Neural cell (in vitro differentiated cells): ENCODE measurements around a stretch of chr10.

DNA sequence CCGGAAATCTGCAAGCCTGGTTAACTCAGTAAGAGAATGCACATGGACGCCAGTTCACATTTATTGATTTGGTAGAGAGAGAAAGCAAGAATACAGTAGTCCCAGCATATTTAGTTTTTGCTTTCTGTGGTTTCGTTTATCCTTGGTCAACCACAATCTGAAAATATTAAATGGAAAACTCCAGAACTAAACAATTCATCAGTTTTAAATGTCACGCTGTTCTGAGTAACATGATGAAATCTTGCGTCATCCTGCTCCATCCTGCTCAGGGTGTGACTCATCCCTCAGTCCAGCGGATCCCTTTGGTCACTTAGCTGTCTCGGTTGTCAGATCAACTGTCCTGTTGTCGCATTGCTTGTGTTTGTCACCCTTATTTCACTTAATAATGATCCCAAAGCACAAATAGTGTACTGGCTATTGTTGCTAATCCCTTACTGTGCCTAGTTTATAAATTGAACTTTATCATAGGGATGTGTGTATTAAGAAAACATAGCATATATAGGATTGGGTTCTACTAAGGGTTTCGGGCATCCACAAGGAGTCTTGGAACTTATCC, 73.5 kb downstream of the OTUD1 start:
- RAMPAGE, long total RNA, result no peak

DNA sequence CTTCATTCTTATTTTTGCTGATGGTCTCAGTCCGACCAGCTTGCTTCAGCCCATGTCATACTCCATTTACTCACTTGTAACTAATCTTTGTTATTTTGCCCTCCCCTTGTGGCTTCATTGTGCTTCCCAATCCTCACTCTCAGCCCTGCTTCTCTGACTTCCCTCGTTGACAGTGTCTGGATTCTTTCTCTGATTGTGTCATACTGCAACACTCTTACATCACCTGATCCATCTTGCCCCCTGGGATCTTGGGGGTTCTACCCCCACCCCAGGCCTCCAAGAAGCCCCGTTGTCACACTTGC, 93.1 kb upstream of the KIAA1217 start:
- RAMPAGE, long total RNA, result no peak

DNA sequence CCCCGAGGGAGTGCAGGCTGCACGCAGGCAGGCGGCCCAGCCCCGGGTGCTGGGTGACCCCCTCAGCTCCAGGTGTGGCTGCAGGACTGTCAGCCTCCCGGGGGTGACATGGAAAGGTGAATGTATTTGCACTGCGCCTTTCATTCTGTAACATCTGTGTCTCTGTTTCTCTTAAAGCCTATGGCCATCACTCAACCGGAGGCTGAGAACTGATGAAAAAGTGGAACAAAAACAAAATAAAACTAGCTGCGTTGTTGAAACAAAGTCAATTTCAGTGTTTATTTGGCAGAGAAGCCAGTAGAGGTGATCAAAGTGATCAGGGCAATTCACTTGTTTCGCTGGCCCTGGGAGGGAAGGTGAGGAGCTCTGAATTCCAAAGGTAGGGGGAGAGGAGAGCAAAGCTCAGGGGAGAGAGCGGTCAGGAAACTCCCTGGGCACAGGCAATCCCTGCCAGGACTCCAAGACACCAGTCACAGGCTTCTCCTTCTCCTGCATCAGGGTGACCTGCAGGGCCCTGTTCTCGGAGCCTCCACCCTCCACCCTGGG, 6.9 kb upstream of the KIAA1217 start:
- RAMPAGE, long total RNA, result no peak

DNA sequence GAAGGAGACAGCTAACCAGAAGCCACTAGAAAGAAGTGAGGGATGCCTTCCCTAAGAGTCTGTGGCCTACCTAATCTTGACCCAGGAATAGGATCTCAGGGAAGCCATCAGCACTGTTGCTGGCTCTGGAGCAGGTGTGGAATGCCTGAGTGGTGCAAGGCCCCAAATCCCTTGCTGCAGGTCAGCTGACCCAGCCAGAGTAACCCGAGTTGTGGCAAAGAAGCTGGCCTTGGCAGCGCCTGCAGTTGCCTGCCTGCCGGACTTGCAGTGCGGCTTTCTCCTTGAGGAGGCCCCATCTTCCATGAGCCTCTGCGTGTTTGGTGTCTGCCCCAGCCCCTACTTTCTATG, 5.8 kb downstream of the KIAA1217 start:
- RAMPAGE, long total RNA, result no peak

- RAMPAGE, long total RNA, result no peak
These were observed 47.0 kb downstream of the KIAA1217 start for GRCh38 chr10:24255804-24256565.

- RAMPAGE, long total RNA, result no peak
These were observed 50.5 kb downstream of the KIAA1217 start for GRCh38 chr10:24259401-24259924.

DNA sequence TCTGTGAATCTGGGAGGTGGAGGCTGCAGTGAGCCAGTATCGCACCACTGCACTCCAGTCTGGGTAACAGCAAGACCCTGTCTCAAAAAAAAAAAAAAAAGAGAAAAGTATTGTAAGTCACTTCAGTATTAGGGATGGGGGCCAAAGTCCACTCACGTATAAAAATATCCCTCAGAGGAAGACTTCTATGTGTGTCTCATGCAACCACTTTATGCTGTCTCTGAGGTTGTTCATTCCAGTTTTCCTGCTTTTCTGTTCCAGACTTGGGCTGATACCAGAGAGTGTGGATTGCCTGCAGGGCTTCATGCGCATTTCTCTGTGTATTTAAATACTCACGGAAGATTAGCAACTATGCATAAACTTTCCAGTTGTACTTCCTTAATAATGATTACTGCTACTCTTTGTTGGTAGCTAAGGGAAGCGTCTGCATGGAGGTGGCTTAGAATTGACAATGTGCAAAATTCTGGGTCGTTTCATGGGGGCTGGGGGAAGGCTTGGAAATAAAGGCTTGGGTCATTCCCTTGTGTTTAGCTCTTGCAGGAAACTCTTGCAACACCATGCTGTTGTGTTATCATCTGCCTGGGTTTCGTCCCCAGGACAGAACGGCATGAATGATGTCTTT, 54.0 kb downstream of the KIAA1217 start:
- RAMPAGE, long total RNA, result no peak

GRCh38 chr10:24277682-24278430, 68.9 kb downstream of the KIAA1217 start:
- RAMPAGE, long total RNA, result no peak

DNA sequence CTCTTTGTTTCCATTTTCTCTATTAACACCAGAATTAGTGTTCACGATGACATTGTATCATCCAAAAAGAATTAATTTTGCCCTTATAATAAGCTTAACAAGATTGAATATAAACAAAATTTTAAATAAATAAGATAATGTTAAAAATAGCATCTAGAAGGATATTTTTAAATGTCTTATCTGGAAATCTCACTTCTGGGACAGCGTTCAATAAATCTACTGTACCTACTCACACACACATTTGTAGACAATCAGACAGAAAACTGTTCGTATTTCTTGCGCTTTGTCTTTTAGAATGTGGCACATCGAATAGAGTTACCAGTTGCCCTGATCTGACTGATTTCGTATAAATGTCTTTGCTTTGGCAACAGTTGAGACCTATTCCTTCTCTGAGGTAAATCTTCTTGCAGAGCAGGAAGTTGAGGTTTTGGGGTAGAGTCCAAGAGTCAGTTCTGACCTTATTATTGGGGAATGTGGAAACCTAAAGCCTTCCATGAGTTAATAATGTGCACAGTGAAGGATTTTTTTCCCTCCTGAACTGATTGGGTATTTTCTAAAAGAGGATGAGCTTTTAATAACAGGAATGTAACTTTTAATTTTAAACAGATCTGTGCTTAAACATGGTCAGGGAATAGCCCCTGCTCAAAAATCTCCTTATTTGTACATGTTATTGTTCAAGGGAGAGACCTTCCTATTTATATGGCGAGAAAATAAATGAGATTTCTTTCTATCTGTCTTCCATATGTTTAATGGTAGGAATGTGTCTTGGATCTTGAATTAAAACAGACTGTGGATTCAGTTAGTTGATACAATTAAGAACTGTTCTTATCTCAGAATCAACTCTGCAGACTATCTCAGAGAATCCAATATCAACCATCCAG, 135.4 kb downstream of the KIAA1217 start:
- RAMPAGE, long total RNA, result no peak

DNA sequence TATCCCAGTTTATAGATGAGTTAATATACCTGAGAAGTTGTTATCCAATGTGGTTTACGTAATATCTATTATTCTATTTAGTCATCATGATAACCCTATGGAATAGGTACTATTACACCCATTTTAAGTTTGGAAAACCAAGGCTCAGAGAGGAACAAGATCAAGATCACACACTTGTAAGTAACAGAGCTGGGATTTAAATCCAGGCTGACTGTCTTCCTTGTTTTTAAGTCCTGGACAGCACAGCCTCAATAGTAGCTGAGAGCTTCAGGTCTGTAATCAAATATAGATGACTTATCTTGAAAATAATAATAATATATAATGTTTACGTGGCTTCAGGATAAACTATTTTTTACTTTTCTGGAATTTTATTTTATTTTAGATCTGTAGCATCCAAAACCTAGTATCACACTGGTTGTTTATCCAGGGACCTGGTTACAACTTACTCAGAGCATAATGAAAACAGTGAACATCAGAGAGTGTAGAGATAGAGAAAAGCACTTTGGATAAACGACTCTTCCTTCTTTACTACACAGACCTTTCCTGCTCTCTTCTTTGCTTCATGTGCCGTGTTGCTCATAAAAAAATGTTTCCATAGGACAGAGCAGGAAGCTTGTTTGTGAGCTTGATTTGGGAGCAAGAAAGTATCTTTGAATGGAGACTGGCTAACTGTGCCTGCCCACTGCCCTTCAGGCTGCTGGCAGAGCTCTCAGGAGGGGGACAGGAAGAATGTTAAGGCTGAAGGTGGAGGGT, 241.9 kb downstream of the KIAA1217 start:
- RAMPAGE, long total RNA, result no peak

DNA sequence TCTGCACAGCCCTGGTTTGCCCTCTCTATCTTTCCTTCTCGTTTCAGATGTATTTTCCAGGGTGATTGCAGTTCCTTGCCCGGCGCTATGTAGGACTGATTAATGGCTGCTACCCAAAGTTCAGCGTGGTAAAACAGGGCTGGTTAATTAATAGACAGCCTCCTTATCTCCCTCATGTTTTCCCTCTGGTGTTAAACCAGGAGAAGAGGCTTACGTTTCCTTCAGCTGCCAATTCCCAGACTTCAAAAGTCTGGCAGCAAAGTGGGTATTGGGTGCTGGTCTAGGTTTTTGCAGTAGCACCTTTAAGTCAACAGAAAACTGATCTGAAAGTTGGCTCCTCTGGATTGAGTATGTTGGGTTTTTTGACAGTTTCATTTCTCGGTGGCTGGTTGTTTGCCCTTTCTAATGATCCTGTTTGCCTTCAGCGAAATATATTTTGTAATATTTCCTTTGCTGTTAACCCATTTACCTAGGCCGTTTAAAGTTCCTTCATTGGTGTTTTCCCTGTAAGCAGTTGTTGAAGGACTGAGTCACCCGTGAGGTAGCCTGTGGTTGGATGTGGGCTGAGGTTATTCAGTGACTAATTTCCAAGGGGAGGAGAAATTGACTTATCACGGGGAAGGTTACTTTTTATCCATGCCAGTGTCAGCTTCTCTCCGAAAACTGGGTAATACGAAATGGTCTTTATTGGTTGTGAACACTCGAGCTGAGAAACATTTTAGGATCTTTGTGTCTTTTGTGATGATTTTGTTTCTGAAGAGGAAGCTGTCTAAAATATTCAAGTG, 257.1 kb downstream of the KIAA1217 start:
- RAMPAGE, long total RNA, result no peak

DNA sequence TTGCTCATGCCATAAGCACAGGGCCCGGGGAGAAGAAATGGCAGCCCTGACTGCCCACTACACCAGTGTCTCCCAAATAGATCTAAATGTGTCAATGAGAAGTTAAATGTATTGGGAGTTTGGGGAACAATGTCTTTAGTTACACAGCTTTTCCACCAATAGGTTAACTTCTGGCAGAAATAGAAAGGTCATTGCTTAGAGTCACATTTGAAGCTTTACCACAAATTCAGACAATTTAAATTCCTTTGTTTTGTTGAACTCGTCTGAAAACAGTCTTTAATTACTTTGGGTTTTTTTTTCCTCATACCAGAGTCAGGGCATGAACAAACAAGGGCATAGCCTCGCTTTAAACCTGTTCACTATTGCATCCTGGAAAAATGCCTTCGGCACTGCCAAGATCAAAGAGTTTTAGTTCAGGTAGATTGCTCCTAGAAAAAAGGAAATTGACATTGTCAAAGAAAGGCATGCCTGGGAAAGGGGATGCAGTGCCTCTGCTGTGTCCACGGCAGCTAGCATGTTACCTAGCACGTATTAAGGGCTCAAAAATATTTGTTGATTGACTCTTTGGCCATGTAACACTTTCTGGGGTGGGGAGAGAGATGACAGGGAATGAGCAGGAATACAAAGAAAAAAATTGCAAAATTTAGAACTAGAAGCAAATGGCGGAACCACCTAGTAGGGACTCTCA, 235.1 kb downstream of the ARHGAP21 start:
- RAMPAGE, long total RNA, result no peak

- RAMPAGE, long total RNA, result no peak
These were observed 16.9 kb downstream of the ARHGAP21 start for GRCh38 chr10:24706455-24707567.

GRCh38 chr10:24953226-24954160, 1.1 kb upstream of the PRTFDC1 start:
- RAMPAGE, long total RNA, result no peak

DNA sequence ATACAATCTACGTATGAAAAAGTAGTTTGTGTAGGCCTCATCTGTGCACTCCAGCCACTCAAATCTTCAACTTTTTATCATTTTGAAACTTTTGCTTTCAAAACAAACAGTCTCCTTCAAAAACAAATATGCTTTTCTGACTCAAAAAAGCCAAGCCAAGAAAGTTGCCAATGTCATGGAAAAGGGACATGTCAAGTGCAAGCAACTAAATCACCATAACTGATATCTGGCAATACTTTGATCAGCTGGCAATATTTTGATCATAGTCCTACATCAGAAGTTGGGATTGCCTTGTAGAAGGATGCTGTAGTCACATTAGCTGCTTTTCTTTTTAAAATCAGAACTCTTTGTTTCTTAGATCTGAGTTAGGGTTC, 13.2 kb downstream of the THNSL1 start:
- RAMPAGE, long total RNA, result no peak

- RAMPAGE, long total RNA, result start-site peak on the plus strand at chr10:25808583-25808644, 98 and 99 reads in 2 replicates
These were observed 125.6 kb upstream of the MYO3A start for GRCh38 chr10:25808439-25808849.

DNA sequence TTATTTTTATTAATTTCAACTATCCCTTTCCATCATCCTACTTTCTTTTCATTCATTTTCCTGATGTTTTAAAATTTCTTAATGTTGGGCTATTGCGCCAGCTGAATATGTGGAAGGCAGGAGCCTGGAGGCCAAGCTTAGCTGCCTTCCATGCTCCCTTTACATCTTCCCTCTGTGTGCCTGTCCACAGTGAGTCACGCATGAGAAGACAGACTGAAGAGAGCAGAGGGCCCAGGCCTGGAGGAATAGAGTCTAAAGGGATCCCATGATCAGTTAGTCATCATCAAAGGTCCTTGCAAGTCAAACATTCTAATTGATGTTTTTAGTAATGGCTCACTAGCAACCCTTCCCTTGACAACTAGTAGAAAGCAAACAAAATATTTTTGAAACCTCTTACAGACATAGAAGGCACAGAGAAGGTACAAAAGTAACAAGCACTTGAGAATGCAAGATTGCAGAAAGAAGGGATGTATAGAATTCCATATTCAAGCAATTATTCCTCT, 30.7 kb upstream of the APBB1IP start:
- RAMPAGE, long total RNA, result no peak

GRCh38 chr10:26443980-26444320, 5.8 kb downstream of the APBB1IP start:
- RAMPAGE, long total RNA, result no peak

DNA sequence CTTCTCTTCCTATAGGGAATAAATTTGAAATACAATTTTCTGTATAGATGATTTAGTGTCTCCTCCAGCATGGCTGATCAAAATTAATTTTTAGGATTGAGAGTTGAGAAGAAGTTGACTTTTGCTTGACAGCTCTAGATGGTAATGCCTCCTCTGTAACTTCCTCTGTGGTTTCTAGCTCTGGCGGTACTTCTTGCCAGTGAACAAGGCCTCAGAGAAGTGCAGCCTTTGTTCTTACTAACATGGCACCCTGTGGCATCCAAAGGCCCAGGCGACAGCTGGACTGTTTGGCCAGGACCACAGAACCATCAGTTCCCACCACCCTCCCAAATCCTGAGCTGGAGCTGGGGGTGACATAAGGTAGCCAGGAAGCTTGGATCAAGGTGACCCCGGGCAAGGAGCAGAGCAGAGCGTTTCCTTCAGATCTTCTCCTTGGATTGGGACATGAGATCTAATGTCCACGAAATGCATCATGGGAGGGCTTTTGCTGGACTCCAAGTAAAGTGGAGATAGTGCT, 41.6 kb downstream of the APBB1IP start:
- RAMPAGE, long total RNA, result no peak

DNA sequence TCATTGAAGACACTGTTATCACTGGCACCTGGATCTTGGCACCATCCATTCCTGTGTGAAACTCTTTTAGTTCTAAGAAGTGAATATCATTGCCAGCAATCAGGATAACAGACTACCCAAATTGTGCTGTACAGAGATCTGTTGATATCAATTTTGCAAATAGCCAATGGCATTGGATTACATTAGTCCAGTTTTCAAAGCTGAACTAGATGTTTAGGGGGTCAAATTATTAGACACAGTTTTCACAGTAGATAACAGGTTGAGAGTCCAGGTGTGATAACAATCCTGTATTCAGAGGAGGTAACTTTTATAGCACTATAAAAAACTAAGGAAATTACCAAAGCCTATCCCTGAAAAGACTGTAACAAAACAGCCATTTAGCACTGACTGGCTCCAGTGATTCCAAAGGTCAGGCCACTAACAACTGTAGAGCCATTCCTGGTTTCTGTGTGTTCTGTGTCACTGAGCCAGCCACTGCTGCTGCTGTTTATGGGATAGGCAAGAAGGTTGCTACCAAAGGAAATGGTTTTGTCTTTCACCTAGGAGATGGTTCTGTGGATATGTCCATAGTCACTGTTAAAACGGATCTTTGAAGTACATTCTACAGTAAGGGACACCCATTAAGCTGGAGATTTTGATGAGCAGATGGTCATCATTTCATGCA, 17.2 kb downstream of the PDSS1 start:
- RAMPAGE, long total RNA, result no peak